ENCODE measurements around a stretch of chr6.

GRCh38 chr6:332574-333083 lies 40.3 kb downstream of the DUSP22 start:
- RRBS: no CpG with 5 or more reads among the region's 9 CpGs

DNA sequence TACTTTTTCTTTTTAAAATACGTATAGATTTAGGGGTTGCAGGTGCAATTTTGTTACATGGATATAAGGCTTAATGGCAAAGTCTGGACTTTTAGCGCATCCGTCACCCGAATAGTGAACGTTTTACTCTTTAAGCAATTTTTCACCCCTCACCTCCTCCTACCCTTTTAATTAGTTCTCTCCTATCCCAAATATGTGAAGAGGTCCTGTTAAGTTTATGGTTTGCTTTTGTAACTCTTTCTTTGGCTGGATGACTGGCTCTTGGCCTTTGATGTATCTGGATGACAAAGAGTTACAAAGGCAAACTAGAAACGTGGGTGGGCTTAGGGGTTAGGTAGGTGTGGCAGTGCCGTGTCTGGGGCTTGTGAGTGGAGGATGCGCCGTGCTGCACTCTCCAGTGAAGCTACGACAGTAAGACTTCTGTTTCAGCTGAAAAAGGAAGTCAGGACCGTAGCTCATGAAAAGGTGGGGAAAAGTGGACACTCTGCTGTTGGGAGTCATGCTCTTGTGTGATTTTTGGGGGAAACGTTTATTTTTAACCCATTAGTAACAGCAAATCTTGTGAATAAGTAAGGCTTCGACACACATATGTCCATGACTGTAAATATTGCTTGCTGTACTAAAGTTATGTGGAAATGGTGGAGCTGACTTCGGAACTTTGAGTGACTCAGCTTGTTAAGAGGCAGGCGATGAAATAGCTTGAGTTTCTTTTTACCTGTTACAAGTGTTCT lies 45.5 kb downstream of the DUSP22 start:
- RRBS: no CpG with 5 or more reads among the region's 15 CpGs

DNA sequence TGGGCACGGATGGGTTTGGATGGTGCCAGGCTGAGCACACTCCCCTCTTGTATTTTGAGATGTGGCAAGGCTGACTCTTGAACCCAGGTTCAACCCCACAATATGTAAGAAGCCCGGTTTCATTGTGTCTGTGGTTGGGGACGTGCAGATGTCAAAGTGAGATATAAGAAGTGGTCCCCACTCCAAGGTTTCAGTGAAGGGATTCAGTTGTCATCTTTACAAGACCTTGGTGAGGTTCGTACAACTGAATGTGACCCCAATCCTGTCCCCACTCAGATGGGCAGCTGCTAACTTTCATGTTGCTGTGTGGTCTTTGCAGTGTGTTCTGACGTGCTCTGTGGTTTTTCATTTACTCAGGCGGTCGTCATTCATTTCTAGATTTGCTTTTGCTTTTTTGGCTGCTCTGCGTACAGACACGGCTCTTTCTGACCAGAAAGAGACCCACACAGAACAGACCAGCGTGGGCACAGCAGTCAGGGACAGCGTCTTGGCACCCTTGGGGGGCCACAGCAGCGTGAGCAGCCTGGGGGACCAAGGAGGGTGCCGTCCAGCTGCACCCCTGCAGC lies 49.6 kb upstream of the IRF4 start:
- RRBS: no CpG with 5 or more reads among the region's 13 CpGs

DNA sequence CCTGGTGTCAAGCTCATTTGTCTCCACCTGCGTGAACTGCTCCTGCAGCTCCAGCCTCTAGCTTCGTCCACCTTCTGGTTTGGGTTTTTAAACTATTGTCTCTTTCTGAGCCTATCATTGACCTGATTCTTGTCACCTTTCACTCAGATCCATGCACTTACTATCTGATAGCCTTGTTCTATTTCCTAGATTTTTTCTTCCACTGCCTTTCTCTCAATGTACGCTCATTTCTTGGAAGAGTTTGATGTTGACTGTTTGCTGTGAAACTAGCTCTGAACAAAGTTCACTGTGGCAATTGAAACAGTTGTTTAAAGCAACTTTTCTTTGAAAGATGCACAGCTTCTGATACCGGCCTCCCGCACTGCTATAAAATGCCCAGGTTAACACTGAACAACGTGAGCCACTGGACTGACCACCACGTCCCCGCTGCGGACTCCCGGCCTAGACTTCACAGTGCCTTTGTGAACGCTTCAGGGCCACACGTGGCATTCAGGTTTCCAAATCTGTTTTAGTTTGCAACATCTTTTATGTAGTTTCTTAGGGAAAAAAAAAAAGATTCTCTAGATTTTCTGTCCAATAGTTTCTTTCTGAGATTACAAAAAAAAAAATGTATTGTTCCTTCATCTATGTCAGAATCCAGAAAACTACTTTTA lies 29.8 kb upstream of the IRF4 start:
- RRBS: 25% methylated on average over 6 of the region's 12 CpGs

- RRBS: no CpG with 5 or more reads among the region's 11 CpGs
These were observed 3.3 kb upstream of the IRF4 start for GRCh38 chr6:387973-388843.

DNA sequence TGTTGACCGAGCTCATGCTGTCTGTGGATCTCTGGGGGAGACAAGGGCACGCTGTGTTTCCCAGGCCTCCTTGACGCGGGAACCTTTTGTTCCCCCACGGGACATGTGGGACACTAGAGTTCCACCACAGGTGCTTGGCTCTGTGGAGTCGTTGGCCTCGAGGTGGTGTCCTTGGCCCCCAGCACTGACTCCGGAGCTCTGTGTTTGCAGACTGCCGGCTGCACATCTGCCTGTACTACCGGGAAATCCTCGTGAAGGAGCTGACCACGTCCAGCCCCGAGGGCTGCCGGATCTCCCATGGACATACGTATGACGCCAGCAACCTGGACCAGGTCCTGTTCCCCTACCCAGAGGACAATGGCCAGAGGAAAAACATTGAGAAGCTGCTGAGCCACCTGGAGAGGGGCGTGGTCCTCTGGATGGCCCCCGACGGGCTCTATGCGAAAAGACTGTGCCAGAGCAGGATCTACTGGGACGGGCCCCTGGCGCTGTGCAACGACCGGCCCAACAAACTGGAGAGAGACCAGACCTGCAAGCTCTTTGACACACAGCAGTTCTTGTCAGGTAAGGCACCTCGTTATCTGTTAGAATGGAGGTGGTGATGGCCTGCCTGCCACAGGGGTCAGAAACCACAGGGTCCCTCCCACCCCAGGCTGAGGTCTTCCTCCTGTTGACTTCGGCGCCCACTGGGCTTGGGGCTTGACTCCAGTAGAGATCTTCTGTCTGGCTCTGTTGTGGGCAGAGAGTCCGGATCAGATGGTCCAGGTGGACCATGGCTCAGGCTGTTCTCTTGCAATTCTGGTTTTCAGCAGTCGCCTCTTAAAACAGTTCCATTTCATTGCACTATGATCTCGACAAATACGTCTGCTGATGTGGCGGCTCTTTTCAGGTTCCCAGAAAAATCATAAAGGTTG lies 9.9 kb downstream of the IRF4 start:
- RRBS: 27% methylated on average over 5 of the region's 32 CpGs

DNA sequence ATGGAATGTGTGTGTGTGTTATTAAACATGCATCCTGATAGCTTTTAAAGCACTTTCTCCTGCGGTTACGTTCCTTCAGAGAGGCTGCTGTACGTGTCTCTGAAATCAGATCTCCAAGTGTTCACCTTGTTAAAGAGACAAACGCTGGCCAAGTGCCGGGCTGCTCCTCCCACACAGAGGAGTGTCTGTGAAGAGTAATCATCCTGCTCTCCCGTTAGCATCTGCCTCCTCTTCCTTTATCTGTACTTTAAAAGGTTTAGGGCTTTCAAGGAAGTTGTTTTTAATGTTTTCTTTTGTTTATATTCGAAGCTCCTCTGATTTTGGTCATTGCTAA lies 19.9 kb downstream of the IRF4 start:
- RRBS: no CpG with 5 or more reads among the region's 7 CpGs

DNA sequence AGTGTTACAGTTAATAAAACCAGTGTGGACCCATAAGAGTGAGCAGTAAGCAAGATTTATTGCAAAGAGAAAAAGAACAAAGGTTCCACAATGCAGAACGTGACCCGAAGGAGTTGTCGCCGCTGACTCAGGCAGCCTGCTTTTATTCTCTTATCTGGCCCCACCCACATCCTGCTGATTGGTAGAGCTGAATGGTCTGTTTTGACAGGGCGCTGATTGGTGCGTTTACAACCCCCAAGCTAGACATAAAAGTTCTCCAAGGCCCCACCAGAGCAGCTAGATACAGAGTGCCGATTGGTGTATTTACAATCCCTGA lies 33.9 kb downstream of the IRF4 start:
- RRBS: no CpG with 5 or more reads among the region's 7 CpGs

GRCh38 chr6:473208-473618 lies 81.7 kb downstream of the IRF4 start:
- RRBS: no CpG with 5 or more reads among the region's 3 CpGs

GRCh38 chr6:609672-609880 lies 47.3 kb downstream of the HUS1B start:
- RRBS: no CpG with 5 or more reads among the region's 3 CpGs

GRCh38 chr6:659609-660714 lies 3.1 kb upstream of the HUS1B start:
- RRBS: no CpG with 5 or more reads among the region's 16 CpGs

DNA sequence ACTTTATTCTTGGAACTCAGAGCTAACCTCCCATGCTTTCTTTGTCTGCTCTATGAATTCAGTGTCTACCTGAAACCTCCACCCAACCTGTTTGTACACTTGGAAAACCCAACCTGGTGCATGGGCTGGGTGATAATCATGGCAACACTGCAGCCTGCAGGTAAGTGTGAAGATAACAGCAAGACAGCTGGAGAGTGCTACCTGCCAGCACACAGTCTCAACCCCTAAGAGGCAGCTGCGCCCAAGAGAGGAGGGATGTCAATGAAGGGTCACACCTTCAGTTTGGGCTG lies 24.3 kb downstream of the FOXQ1 start:
- RRBS: no CpG with 5 or more reads among the region's 1 CpG

GRCh38 chr6:1385236-1385749 lies 4.1 kb upstream of the FOXF2 start:
- RRBS: 66% methylated on average over 1 of the region's 27 CpGs

DNA sequence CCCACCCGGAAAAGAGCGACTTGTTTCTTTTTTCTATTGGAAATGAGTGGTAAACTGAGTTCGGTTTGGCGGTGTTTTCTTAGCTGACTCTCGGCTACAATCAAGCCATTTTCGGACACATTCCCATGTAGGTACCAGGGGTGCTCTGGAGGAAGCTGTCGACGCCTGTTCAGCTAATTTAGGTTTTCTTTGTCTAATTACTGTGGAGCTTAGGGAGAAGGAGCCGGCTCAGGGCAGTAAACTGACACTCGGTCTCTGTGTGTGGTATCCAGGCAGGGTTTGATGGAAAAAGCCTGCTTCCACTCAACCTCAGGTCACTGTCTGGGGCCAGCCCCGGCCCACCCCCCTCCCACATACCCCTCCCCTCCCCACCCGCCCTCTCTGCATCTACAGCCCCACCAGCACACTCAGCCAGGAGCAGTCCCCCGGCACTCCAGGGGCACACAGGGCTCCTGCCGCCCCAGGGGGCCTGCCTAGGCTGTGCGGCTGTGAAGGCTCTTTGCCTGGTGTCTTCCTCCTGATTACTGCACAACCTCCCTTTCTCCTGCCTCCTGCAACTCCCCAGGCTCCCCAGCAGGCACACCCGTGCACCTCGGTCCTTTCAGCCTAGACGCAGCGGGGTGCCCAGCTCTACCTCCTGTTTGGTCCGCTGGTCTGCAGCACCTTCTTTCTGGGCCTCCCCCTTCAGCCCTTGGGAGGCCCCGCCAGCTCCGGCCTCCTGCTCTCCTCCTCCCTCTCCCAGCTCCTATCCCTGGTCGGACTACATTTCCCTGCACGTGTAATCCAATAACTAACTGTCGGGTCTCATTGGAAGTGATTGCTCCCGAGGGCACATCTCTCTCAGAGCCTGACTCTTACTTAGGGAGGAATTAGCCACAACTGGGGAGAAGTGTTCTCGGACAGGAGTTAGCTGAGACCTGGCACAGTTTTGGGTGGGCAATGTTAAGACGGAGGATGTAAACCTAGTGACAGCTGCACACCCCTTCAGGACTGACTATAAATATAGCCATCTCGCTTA lies 1.4 kb upstream of the FOXF2 start:
- RRBS: 46% methylated on average over 3 of the region's 29 CpGs

GRCh38 chr6:1394019-1394292 lies 4.6 kb downstream of the FOXF2 start:
- RRBS: 87% methylated on average over 3 of the region's 13 CpGs

DNA sequence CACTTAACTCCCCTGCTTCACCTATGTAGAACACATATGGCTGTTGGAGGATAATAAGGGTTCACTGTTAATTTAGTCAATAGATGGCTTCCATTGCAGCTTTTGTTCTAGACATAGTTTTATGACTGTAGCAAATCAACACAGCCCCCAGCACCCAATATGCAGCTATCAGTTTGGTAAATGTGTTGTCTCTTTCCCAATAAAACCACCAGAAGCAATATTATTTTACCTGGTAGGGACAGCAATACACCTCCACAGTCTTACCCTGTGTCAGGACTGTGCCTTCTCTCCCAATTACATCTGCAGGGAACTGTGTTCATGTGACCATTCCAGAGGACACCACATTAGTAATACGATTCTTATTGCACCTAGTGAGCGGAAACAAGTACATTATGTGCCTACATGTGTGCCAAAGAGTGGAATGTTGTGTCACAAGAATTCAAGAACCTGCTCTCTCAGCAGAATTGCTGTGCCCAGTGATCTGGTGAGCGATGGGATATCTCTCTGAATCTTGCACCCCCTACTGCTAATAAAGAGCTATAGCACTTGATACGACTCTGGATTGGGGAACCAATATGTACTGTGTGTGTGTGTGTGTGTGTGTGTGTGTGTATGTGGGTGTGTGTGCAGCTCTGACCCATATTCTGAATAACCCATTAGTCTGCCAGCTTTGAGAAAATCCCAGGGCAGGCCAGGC lies 57.5 kb upstream of the FOXC1 start:
- RRBS: no CpG with 5 or more reads among the region's 4 CpGs

DNA sequence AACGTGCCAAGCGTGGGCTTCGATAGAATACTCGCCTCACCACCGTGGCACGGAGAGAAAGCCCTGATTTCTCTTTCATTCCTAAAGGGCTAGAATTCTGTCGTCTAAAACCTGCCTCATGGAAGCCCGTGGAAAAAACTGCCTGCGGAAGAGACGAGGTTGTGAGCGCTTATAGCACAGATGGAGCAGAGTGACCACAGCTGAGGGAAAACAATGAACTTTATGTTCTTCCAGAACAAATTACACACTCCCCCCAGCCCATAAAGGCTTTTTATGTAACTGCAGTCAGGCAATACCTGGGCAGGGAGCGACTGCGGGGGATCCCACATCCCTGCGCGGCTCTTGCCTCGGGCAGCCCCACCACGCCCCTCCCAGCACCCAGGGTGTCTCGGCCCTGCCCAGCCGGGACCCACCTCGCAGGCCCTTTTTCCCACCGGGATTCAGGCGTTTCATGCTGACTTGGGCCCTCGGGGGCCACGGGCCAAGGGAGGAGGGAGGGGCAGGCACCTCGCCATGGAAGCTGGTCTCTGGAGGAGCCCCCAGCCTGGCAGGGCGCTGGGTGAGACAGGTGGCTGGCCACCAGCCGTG lies 15.4 kb upstream of the FOXC1 start:
- RRBS: no CpG with 5 or more reads among the region's 27 CpGs

DNA sequence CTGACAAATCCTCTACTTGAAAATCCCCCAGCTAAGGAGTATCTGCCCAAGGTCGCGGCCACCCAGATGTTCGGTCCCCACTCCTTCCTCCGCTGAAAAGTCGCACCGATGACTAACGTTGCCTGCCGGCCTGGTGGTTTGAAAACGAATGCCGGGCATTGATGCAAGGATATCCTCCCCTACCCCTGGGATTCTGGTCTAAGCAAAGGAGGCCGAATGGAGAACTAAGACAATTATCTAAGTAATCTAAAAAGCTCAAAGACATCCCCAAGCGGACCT lies 3.7 kb upstream of the FOXC1 start:
- RRBS: no CpG with 5 or more reads among the region's 12 CpGs

GRCh38 chr6:1607298-1608065 lies 2.2 kb upstream of the FOXC1 start:
- RRBS: no CpG with 5 or more reads among the region's 31 CpGs

DNA sequence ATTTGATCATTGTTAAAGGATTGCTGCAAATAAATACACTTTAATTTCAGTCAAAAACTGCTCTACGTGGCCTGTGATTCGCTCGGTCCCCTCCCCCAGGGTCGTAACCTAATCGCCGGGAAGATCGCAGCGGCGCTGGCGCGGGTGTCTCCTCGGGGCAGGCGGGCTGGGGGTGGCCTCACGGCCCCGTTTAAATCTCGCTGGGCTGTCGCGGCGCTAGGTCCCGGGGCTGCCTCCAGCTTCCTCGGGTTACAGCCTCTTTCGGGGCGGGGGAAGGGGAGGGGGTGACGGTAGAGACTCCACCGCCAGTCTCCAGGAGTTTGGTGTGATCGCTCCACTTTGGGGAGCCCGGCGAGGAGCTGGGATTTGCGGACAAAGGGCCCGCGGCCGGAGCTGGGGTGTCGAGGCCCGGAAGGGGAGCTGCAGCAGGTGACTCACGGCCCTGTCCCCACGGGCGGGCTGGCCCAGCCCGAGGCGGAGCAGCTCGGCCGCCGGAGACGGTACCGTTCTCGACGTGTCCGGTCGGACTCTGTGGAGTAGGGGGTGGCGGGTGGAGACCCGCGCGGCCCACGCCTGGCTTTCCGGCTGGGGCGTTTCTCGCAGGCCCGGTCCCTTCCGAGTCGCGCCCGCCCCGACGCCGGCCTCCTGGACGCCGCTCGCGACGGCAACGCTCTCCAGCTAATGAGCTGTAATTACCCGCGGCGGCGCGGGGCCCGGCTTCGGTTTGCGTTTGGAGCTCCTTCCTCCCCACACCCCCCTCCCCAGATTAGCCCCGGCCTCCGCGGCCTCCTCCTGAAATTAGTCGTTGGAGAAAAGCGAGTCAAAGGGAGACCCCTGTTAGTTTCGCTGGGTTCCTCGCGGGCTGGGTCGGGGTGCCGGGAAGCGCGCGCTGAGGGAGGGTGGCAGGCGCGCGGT lies 4.4 kb downstream of the FOXC1 start:
- RRBS: 96% methylated on average over 54 of the region's 94 CpGs

Measured in Ishikawa (cell line).